H4 (cell line): Measurements from ENCODE around the genes ARHGEF9 and MTMR8.

GRCh38 chrX:56766829-56767118 is 37.7 kb downstream of the NBDY start:
- RAMPAGE, long total RNA = no peak

- RAMPAGE, long total RNA = no peak
Observed at GRCh38 chrX:56813171-56814005, 84.3 kb downstream of the NBDY start.

GRCh38 chrX:63560477-63561433 is 209.6 kb upstream of the SPIN4 start:
- RAMPAGE, long total RNA = start-site peak on the minus strand at chrX:63561028-63561040, 23 reads

GRCh38 chrX:63784877-63785949 is at the start of gene ARHGEF9:
TSS of gene ARHGEF9 (minus strand) at chrX:63785214.
- RAMPAGE, long total RNA = no peak

- RAMPAGE, long total RNA = no peak
Observed at GRCh38 chrX:64204577-64205117, 861 bp downstream of the AMER1 start.

DNA sequence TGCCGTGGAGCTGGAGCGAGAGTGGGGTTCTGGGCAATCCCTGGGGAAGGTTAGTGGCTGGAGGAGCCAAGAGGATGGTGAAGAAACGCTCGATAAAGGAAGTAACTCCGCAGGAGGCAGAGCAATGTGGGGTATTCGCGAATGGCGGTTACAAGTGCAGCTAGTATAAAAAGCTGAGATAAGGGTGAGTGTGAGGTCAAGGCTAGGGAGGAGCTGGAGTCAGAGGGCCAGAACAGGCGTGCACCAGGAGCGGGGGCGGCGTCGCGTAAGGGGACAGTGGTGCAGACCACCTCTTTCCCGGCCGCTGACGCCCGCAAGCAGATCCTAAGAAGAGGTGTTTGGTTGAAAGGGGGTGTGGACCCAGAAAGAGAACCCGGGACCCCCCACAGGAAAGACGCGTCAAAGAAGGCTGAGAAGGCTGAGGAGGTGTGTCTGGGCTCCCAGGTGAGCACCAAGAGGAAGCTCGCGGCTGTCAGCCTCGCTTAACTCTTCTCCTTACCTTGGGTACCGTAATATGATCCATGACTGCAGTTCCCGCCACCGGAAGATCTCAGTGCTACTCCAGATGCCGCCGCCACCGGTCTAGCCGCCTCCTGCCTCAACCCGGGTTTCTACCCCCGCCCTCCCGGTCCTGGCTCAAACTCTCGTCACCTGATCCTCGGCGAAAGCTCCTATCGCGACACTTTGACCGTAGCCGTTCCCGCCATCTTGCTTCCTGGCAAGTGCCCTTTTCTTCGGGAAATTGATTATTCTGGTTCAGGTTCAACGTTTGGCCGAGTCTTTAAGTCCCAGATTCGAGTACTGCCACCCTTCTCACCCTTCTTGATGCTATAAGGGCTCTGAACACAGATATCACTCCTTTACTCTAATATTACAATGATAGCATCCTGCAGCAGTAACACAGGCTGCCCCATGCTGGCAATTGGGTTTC is at the start of gene MTMR8:
Gene MTMR8 (minus strand): TSS at position 612 of the 931 bp plus-strand sequence.
- RAMPAGE, long total RNA = no peak

GRCh38 chrX:64975231-64975957 is 856 bp downstream of the ZC4H2 start:
- RAMPAGE, long total RNA = no peak

DNA sequence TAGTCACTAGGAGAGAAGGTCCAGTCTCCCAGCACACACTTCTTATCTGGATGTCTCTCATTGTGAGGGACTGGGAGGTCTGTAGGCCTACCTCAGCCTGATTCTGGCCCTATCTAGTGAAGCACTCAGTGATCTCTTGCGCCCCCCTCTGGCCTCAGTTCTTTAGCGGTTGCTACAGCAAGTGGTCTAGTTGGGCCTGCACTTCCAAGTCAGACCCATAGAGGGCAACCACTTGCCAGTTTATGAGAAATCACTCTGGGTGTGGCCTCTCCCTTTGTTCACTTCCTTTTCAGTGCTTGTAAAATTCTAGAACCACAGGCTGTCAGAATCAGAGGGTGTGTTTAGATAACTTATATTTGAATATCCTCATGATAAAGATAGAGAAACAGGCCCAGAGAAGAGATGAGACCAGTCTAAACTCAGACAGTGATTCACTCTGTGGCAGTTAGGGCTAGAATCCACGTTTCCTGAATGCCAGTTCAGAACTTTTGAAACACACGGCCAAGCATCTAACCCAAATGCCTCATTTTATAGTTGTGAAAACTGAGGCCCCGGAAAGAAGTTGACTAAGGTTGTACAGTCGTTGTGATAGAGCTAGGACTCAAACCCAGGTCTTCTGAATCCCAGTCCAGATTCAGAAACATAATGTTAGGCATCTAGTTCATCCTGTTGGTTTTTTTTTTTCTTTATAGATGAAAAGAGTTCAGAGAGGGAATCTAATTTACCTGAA is 61.0 kb upstream of the LAS1L start:
- RAMPAGE, long total RNA = no peak

DNA sequence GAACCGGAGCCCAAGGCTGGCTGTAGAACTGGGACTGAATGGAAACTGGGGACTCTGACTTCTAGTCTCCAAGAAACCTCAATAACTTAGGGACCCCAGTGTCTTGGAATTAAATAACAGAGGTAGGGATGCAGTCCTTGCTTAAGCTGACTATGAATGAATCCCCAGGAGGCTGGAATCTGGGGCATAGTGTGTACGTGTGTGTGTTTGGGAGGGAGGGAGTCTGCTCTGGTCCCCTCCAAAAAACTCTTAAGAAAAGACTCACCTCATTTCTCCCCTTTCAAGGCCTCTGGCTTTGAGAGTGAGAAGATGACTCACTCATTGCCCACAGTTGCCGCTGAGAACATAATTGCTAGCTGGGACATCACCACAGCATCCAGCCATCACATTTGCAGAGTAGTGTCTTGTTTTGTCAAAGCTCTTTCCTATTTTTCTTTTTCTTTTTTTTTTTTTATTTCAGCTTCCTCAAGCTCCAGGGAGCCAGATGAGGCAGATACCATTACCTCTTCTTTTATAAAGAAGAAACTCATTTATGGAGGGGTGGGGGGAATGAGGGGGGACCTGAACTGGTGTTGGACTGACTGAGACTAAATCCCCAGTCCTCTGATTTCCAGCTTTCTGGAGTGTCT is 61.7 kb upstream of the LAS1L start:
- RAMPAGE, long total RNA = no peak

GRCh38 chrX:65677673-65678403 is 10.4 kb downstream of the MSN start:
- RAMPAGE, long total RNA = no peak

DNA sequence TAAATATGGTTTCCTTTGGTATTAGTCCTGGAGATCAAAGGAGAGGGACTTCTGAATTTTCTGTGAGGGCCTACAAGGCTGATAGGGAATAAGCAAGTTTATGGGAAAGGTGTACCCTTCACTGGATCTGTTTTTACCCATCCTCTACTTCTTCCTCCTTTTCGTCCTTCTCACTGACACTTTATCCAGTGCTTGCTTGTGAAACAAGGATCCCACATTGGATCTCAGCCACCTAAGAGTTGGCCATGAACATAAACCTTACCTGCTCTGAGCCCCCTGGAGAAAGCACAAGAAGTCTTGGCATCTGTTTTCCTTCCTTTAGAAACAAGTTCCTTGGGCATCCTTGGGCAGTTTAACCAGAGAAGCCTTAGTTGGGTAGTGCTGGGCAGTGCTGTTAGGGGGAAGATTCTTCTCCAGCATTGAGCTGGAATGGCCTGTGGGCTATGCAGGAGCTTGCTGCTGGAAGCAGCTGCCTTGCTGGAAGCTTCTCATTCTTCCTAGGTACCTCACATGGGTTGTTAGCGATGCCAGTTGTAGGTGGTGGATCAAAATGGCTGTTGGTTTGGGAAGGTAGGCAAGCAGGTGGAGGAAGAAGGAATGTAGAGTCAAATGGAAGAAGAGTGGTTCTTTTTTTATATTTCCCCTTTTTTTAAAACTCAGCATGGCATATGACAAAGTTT is 12.2 kb downstream of the MSN start:
- RAMPAGE, long total RNA = no peak

- RAMPAGE, long total RNA = no peak
Observed at GRCh38 chrX:65697119-65697633, 29.7 kb downstream of the MSN start.

- RAMPAGE, long total RNA = no peak
Observed at GRCh38 chrX:65740529-65741529, 73.4 kb downstream of the MSN start.

- RAMPAGE, long total RNA = no peak
Observed at GRCh38 chrX:66020916-66021214, 19.0 kb downstream of the VSIG4 start.

GRCh38 chrX:68432681-68432857 is 726 bp downstream of the OPHN1 start:
- RAMPAGE, long total RNA = no peak

DNA sequence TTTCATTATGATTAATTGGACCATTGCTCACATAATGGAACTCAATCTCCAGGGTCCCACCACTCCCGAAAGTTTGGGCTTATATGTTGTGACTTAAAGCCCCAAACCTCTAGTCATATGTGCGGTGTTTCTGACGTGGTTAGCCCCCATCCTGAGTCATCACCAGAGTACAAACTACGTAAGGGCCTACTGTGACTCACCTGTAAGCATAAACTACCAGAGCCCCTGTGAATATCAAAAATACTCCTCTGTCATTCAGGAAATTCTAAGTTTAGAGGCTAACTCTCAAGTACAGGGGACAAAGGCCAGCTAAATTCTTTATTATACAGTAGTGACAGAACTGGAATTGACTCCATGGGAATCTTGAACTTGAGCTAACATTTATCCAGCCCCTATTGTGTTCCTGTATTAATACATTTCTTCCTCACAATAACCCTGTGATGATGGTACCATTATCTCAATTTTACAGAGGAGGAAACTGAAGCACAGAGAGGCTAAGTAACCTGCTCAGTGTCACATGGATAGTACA is 5.5 kb downstream of the YIPF6 start:
- RAMPAGE, long total RNA = no peak

- RAMPAGE, long total RNA = no peak
Observed at GRCh38 chrX:68508766-68509261, 10.0 kb downstream of the YIPF6 start.

DNA sequence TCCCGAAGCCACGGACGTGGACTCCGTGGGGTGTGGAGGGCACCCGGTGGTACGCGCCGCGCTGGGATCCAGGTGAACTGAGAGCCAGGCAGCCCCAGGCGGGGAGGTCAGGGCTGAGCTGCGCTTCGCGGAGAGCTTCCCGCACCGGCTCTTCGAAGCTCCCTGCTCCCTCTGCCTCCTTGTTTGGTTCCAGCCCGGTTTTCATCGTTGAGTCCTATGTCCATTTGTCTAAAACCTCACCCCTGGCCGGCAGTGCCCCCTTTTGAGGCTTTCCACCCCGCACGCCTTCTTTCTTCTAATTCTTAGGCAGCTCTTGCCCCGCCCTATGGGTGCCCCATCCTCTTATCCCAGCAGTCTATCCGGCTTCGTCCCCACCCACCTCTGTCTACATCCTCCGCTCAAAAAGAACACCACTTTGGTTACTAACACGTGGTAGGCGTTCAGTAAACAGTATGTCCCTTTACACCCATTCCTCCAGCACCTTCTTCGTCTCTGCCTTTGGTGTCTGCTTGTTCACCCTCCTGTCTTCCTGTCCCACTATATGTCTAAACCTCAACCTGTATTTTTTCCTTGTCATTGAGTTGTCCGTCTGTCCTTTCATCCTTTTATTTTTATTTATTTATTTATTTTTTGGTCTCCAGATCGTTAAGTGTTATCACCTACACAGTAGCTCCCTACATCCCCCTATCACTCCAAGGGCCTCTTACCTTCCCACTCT is 39.2 kb downstream of the STARD8 start:
- RAMPAGE, long total RNA = no peak

DNA sequence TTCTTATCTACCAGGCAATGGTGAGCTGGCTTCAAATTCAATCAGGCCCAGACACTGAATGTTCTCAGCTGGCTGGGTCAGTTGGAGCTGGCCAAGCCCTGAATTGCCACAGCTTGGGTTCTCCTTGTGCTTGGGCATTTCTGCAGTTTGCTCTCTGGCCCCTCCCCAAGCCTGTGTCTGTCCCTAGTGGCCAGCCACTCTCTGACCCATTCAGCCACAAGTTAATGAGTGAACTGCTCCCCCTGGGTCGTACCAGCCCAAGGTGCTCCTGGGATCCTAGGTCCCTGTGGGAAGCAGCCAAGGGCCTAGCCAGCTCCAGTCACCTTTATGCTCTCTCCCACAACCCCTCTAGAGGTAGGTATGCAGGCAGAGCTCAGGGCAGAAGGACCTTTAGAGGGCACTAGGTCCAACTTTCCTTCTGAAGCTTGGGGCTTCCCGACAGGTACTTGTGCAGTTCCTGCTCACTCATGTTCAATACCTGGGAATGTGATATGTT is 51.5 kb downstream of the STARD8 start:
- RAMPAGE, long total RNA = no peak

- RAMPAGE, long total RNA = no peak
Observed at GRCh38 chrX:68700201-68700983, 52.9 kb downstream of the STARD8 start.